NB4 (cell line): ENCODE measurements around a stretch of chr3.

DNA sequence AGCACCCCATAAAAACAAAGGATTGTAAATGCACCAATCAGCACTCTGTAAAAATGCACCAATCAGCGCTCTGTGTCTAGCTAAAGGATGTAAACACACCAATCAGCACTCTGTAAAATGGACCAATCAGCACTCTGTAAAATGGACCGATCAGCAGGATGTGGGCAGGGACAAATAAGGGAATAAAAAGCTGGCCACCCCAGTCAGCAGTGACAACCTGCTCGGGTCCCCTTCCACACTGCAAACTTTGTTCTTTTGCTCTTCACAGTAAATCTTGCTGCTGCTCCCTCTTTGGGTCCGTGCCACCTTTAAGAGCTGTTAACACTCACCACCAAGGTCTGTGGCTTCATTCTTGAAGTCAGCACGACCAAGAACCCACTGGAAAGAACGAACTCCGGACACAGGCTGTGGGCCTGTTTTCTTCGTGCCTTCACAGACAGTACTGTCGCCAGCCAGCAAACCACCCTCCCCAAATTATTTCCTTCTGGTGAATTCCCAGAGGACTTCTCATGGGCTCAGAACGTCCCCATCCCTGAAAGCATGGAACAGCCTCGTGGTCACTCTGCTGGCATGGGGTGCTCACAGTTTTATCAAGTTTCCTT, 9.0 kb downstream of the GP9 start:
- RRBS = no CpG with 5 or more reads among the region's 11 CpGs

GRCh38 chr3:129087365-129087818, 26.8 kb downstream of the GP9 start:
- RRBS = no CpG with 5 or more reads among the region's 7 CpGs

- RRBS = no CpG with 5 or more reads among the region's 17 CpGs
Measured at GRCh38 chr3:129160323-129160843, 480 bp downstream of the ISY1 start.

- RRBS = no CpG with 5 or more reads among the region's 5 CpGs
Measured at GRCh38 chr3:129162660-129163827, 2.2 kb upstream of the ISY1 start.

- RRBS = no CpG with 5 or more reads among the region's 2 CpGs
Measured at GRCh38 chr3:129276554-129276753, 2.2 kb upstream of the HMCES start.

DNA sequence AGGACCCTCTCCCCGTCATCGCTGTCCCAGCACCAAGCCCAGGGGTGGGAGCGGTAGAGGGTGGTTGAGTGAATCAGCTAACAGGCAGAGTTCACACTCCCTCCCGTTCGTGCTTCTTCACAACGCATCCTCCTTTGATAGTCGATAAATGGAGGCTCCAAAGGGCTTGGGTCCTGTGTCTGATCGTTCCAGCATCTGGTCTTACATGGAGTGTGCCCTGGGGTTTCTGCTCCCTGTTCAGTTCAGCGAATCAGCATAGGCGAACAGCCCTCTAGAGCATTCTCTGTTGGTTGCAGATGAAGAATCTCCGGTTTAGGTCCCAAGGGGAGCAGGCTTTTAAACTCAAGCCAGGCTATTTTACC, 785 bp upstream of the HMCES start:
- RRBS = no CpG with 5 or more reads among the region's 11 CpGs

DNA sequence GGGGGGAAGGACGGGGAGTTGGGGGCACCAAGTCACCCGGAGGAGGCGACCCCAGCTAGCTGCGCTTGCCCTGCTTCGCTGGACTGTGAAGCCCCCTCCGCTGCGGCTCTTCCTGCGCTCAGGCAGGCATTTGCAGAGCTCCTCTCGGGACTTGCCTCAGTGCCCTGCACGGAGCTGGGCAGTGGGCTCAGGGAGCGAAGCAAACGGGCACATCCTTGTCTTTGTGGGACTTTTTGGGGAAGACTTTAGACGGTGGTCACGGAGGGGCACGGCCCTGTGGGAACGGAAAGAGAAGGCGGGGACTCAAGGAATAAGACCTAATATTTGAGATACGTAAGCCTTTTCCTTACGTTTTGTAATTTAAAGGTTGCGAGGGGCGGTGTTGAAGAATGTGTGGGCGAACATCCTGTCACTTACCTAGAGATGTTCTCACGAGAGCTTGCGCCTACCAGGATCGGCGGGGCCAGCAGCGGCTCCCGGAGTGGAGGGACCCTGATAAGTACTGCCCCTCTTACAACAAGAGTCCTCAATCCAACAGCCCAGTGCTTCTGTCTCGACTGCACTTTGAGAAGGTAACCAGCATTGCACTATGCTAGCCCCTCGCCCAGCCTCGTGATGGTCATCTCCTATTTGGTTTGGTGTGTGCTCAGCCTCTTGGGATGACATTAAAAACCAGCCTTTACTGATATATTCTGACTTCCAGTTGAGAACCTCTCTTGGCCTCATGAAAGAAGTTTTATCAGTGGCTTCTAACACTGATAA, 855 bp downstream of the HMCES start:
- RRBS = 2% methylated on average over 2 of the region's 31 CpGs

- RRBS = no CpG with 5 or more reads among the region's 20 CpGs
Measured at GRCh38 chr3:129447878-129448815, 8.1 kb downstream of the IFT122 start.

- RRBS = no CpG with 5 or more reads among the region's 6 CpGs
Measured at GRCh38 chr3:129525268-129525859, 3.1 kb upstream of the RHO start.

DNA sequence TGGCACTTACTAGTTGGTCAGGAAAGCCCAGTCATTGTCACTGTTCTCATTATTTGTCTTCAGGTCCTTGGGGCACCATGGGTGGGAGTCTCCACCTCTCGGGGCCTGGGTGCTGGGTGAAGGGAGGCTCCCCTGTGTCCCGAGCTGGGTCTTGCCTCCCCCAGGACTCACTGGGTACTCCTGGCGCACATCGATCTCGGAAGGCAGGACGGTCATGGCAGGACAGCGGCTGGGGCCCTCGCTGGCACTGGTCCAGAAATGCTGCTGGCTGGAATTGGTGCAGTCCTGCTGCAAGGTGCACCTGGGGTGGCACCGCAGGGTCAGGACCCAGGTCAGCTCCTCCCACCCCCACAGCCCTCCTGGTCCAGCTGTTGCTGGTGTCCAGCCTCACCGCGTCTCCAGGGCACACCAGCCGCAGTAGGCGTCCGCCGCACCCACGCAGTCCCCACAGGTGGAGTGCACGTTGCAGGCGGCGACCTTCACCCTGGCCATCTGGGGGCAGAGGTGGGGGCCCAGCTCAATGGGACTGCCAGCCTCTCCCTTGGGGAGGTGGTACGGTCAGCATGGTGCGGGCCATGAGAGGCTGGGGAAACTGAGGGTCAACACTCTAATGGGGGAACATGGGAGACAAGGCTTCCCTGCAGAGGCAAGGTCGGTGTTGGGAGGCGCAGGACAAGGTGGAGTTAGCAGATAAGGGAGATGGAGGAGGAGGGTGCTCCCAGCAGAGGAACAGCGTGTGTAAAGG, 20.5 kb downstream of the PLXND1 start:
- RRBS = no CpG with 5 or more reads among the region's 24 CpGs

DNA sequence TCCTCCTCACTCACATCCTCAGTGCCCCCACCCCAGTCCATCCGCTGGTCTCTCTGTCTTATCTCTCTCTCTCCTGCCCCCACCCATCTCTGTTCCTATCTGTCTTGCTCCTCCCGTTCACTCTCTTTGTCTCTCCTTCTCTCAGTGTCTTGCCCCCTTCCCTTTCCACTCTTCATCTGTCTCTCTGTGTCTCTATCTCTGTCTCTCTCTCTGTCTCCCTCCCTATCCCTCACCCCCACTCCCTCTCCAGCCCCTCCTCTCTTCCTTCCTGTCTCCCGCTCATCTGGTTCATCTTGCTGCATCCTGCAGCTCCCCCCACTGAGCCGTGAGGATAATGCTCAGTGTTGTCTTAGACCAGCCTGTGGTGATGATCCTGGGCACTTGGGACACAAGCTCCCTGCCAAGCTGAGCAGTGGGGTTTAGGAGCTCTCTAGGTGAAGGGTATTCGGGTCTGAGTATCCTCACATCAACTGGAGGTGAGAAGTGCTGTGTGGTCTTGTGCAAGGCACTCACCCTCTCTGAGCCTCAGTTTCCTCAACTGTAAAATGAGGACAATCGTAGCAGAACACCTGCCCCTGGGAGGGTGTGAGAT, 2.2 kb upstream of the PLXND1 start:
- RRBS = no CpG with 5 or more reads among the region's 6 CpGs

DNA sequence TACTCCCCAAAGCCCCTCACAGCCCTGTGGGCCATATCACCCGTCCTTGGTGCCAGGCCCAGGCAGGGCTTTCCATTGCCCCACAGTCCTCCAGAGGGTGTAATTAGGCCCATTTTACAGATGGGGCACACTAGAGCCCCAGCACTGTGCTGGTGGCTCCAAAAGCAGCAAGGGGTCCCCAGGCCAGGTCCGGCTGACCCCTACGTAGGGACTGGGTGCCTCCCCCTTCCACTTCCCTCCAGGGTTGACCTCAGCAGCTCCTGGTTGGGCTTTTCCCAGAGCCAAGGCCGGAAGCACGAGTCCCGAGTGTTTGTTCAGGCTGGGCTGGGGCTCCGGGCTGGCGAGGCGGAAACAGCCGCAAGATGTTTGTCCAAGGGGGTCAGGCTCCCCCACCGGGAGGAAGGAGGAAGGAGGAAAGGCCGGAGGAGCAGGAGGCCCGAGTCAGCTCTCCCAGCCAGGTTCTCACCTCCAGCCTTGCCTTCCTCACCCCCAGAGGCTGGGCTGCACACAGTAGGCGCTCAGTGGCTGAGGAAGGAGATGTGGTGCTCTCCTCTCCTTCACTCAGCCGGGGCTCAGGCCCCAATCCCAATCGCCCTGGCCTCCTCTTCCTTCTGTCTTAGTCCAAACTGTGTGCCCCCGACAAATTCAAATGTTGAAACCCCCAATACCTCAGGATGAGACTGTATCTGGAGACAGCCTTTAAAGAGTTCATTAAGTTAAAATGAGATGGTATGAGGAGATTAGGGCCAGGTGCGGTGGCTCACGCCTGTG, 17.1 kb upstream of the PLXND1 start:
- RRBS = 98% methylated on average over 6 of the region's 19 CpGs

GRCh38 chr3:129641547-129642067, 35.1 kb upstream of the PLXND1 start:
- RRBS = no CpG with 5 or more reads among the region's 10 CpGs

DNA sequence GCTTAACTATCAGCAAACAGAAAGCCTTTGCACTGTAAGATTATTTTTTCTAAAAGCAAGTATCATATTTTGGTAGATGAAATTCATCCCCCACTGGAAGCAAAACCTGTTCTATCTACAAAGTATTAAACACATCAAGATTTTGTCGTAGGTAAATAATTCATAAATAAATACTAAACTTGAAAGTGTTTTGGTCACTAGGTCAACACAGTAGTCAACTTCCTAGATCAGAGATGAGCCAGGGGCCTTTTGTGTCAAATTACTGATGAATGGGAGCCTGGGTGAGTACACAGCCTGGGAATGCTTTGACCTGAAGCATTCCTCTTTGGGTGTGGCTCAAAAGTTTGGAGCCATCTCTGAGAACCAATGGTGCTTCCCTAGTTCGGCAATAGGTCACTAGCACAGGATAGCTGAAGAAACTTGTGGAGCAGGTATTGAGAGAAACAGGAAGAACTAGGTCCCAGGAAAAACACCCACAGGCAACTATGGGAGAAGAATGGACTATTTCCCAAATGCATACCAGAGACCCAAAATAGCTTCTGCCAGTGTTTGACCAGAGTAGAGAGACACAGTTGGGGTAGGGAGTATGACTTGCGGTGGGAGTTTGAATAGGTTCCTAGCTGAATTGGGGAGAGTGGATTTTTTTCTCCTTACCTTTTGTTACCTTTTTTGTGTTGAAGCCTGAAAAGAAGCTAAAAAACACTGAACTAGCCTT, 56.6 kb upstream of the PLXND1 start:
- RRBS = no CpG with 5 or more reads among the region's 3 CpGs

DNA sequence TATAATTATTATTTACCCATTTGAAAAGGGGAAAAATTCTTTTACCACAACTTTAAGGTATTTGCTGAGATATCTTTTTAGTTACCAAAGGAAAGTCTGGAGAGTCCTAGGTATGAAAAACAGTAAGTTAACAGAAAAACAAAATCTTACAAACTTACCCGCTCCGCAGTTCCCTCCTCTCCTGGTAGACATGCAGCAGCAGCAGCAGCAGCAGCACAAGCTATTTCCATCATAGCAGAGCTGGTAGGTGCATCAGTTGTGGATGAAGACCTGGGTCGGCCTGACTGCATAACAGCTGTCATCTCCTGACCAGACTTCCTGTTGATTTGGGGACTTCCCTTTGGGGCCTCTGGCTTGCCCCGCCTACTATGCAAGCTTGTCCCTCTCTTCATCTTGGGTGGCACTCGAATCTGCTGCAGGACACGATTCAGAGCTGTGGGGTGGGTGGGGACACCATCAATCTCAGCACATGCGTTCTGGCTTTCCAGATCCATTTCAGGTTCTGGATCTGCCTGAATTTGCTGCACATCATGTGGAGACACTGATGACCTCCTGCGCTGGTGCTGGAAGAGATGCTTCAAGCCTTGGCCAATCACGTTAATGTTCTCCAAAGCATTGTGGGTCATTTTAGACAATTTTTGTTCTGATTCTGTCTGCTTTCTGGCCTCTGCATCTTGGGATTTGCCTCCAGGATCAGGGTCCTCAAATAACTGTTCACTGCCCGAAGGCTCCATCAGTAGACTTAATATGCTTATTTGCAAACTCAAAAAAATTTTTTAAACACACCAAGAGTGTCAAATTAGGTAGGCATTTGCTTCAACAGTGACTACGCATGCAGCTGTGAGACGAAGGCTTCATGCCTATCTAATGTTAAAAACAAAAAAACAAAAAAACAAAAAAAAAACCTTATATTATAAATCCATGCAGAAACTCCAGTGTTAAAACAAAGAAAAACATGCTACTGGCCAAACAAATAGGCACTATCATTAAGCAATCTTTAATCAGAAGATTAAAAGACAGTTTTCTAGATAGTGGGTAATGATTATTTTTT, 65.5 kb downstream of the TMCC1 start:
- RRBS = no CpG with 5 or more reads among the region's 12 CpGs

- RRBS = no CpG with 5 or more reads among the region's 47 CpGs
Measured at GRCh38 chr3:130111345-130111948, 29.8 kb downstream of the ALG1L2 start.

GRCh38 chr3:130140652-130141308, 59.1 kb downstream of the ALG1L2 start:
- RRBS = no CpG with 5 or more reads among the region's 17 CpGs

DNA sequence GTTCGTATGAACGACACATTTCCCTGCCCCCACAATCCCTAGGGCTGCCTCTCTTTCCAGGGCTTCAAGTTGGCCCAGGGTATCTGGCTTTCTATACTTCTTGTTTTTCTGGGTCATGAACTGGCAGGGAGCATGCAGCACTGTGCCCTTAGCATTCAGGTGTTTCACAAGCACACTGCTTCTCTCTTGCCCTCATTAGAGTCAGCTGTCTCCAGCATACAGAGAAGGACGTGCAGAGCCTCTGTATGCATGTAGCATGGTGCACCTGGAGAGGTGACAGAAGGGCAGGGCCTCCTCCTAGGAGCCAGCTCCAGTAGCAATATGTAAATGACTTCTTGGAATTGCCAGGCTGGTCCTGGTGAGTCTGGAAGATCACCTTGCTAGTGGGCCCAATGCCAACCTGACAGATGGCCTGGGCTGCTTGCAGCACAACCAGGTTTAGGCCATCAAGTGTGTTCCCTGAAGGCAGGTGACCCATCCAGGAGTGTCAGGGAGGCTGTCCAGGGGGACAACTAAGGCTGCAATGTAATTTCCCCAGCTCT, 44.8 kb upstream of the ATP2C1 start:
- RRBS = no CpG with 5 or more reads among the region's 3 CpGs

DNA sequence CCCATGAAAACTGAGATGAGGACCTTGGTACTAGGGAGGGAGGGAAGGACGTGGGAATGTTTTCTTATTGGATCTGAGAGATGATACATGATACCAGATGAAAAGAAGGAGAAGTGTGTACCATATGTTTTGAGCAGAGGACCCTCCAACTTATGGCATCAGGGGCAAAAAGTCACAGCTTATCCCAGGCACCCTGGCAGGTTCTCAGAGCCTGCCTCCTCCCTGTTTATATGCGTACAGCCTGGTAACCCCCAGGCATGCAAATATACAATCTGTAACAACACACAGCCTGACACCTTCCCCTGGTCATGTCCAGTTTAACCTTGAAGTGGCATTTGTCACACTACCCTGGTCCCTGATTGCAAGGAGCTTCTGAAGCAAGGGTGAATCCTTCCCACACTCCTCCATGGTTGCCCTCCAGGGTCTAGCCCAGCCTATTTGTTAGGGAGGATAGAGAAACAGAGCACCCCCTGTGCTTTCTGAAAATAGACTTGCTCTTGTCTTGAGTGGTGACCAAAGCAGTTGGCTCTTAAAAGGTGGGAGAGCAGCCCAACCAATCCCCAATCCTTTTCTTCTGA, 1.9 kb downstream of the NUDT16 start:
- RRBS = no CpG with 5 or more reads among the region's 2 CpGs

GRCh38 chr3:131491077-131491670, 11.6 kb downstream of the MRPL3 start:
- RRBS = no CpG with 5 or more reads among the region's 4 CpGs